ENCODE measurements around a stretch of chr3.

GRCh38 chr3:188097922-188098506 lies 55.9 kb upstream of the LPP start:
- PRO-cap, 3 experiments = no peak in any of the 3 experiments
- RAMPAGE, long total RNA = no peak

- PRO-cap, 3 experiments = no peak in any of the 3 experiments
- RAMPAGE, long total RNA = no peak
These were observed 994 bp upstream of the LPP start for GRCh38 chr3:188152975-188153351.

DNA sequence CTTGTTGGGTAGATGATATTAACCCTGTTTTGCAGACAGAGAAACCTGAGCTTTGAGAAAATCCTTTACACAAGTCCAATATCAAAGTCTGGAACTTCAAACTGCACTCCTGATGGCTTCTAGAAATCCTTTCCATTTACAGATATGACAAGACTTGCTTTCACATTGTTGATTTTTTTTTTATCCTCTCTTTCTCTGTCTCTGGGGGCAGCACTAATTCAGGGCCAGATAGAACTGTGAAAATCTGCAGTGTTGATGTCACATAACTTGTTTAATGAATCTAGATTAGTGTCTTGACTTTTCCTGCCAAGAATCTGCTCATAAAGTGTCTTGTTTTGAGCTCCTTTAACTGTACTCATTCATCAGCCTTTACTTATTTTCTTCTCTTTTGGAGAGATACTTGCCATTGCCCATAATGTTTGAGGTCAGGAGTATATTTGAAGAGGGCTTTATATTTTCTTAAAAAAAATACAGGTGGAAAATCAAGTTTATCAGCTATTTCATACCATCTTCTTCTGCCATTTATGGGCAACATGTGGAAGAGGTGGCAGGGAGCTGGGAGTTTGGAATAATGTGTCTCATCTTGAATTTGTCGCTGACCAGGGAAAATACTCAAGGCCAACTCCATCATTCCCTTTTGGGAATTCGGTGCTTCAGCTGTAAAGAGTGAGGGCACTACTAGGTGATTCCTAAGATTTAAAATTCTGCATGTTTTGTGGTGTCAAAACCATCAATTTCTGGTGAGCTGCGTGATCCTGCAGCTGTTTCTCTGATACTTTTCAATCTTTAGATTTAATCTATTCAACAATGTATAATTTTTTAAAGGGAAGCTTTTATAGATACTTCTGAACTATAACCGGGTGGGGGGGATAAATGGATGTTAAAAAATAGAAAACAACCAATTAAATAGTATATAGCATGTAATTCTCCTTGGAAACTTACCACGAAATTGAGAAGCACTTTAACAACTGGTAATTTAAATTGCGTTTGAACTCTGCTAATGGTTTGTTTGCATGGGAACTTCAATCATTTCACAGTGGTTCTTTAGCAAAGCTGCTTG lies 68.8 kb downstream of the LPP start:
- PRO-cap, 3 experiments = no peak in any of the 3 experiments
- RAMPAGE, long total RNA = no peak

DNA sequence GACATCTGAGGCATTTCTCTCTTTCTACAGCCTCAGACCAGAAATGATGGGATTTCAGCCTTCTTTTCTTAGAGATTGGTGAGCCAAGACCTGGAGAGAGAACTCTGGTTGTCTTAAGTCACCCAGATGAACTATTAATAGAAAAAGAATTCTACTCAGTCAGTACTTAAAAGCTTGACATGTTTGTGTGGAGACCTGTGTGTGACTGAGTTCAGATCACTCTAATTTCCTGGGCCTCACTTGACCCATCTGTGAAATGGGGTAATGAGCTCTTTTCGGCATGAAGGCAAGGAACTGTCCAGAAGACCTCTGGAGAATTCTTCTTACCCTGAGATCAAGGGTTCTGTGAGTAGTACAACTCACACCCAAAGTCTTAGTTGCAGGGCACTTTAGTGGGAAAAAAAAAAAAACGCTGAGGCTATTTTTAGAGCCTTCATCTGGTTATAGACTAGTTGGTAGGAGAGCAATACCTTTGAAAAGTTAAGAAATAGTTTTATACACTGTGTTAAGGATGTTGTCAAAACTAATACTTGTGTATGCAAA lies 93.0 kb downstream of the LPP start:
- PRO-cap, 3 experiments = no peak in any of the 3 experiments
- RAMPAGE, long total RNA = no peak

GRCh38 chr3:188283119-188283603 lies 129.2 kb downstream of the LPP start:
- PRO-cap, 3 experiments = no peak in any of the 3 experiments
- RAMPAGE, long total RNA = no peak

DNA sequence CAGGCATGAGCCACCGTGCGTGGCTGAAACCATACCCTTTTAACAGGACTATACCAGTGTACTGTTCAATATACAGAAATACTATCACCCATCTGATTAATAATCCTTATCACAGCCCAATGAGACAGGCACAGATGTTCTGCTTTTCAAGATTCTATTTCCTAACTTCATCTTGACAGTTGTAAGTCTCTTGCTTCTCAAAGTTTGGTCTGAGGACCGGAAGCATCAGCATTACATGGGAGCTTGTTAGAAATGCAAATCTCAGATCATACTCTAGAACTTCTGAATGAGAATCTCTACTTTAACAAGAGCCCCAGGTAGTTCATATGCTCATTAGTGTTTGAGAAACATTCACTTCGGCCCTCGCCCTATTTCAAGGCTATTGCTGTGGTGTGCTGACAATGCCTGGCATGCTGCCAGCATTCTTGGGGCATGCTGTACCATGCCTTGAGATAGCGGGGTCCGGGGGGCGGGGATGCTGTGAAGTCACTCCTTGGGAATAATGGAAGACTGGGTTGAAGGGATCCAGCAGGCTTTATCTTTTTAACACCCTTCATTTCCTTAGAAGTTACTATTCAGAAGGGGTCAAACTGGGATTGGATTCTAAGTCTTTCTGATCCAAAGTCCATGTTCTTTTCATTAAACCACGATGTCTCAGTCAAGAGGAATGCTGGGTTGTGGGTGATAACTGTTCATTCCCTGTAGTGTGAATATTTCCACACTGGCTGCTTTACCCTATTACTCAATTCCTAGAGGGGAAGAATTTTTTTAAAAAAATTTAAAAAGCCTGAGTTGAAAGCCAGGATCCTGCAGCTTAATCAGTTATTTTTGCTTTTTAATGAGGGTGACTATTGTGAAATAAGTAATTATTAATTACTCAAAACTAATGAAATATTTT lies 194.7 kb downstream of the LPP start:
- PRO-cap, 3 experiments = no peak in any of the 3 experiments
- RAMPAGE, long total RNA = no peak

GRCh38 chr3:188359207-188359681 lies 205.3 kb downstream of the LPP start:
- PRO-cap, 3 experiments = no peak in any of the 3 experiments
- RAMPAGE, long total RNA = no peak

DNA sequence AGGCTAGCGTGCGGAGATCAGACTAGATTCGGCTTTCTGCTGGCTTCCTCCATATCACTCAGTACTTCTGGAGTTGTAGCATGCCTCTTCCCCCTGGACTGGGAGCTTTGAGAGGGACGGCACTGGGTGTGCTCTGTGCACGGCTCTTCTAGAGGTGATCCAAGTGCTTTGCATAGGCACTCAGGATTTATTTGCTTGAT lies 237.1 kb downstream of the LPP start:
- PRO-cap, 3 experiments = no peak in any of the 3 experiments
- RAMPAGE, long total RNA = no peak

DNA sequence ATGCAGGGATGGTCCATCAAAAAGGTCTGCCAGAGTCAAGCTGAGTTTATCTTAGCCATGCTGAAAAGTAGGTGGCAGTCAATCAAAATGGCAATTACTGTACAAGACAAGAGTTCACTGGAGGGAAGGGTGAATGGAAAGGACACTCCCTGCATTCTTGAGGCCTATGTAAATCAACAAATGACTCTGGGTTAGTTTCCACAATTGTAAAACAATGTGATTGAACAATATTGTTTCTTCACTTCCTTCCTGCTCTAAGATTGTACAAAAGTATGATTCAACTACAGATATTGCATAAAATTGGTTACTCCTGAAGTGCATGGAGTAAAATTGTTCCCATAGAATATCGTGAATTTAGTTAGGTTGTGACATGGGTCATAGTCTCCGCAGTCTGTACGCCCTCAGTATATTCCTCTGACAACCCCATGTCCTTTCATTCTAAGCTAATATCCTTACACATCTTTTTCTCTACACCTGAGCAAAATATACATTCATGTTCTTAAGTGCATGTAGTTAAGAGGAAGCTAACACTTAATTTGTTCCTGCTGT lies 277.6 kb downstream of the LPP start:
- PRO-cap, 3 experiments = no peak in any of the 3 experiments
- RAMPAGE, long total RNA = no peak

DNA sequence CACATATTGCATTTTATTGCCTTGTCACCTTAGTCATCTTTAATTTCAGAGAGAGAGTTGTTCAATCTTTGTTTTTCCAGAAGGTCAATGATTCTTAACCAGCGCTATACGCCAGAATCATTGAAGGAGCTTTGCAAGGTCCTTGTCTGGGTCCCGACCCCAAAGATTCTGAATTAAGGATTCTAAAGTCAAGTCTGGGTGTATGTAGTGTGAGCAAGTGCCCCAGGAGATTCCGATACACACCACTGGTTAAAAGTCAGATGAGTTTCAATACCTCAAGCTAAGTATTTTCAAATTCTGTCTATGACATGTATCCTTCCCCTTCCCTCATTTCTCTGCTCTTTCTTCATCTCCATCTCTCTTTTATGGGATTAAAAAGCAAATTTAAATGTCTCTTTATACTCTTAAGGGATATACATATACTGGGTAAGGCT lies 319.4 kb downstream of the LPP start:
- PRO-cap, 3 experiments = no peak in any of the 3 experiments
- RAMPAGE, long total RNA = no peak

- PRO-cap, 3 experiments = no peak in any of the 3 experiments
- RAMPAGE, long total RNA = no peak
These were observed 441.8 kb downstream of the LPP start for GRCh38 chr3:188595531-188596364.

DNA sequence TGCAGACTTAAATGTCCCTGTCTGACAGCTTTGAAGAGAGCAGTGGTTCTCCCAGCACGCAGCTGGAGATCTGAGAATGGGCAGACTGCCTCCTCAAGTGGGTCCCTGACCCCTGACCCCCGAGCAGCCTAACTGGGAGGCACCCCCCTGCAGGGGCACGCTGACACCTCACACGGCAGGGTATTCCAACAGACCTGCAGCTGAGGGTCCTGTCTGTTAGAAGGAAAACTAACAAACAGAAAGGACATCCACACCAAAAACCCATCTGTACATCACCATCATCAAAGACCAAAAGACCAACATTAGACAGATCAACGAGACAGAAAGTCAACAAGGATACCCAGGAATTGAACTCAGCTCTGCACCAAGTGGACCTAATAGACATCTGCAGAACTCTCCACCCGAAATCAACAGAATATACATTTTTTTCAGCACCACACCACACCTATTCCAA lies 482.7 kb downstream of the LPP start:
- PRO-cap, 3 experiments = no peak in any of the 3 experiments
- RAMPAGE, long total RNA = no peak

DNA sequence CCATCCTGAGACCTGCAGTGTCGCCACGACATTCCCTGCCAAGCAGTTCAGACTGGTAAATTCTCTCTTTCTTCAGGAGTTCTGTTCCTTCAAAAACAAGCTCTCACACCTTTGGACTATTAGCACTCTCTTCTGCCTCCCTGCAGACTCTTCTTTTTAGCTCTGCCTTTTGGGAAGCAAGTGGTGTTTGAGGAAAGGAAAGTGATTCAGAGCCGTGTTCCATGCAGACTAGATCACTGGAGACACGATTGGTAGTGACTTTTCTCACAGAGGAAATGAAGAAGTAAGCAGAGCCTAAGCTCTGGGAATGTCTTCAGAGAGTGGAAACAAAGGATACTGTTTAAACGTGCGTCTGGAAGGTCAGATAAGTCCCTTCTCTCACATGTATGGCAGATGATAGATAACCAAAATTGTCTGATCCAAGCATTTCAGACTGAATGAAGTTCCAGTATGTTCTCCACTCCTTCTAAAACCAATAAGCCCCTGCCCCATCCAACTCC lies 270.6 kb upstream of the TPRG1 start:
- PRO-cap, 3 experiments = no peak in any of the 3 experiments
- RAMPAGE, long total RNA = no peak

GRCh38 chr3:188951662-188952245 lies 220.0 kb upstream of the TPRG1 start:
- PRO-cap, 3 experiments = no peak in any of the 3 experiments
- RAMPAGE, long total RNA = no peak

- PRO-cap, 3 experiments = no peak in any of the 3 experiments
- RAMPAGE, long total RNA = no peak
These were observed 11.2 kb upstream of the TPRG1 start for GRCh38 chr3:189160478-189161041.

DNA sequence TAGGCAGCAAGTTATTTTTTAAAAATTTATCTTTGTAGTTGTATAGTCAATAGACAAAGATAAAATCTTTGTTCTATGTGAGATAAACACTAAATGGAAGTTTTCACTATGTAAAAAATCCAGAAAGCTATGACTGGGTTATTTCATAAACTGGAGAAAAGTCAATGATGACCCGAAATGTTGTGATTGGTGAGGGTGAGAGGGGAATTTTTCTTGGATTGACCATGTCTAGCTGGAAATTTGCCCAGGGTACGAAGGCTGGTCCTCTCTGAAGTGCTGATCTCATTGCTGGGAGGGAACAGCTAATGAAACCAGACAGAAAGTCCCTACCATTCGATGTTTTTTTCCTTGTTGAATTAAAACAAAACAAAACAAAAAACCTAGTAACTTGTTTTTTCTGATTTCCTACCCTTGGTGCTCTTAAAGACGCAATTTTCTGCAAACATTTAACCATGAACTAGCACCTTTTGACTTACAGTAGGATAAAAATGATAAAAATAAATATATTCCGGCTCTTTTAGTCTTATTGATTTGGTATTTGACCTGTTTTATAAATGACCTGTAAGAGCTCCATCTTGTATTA lies 14.4 kb downstream of the TPRG1 start:
- PRO-cap, 3 experiments = no peak in any of the 3 experiments
- RAMPAGE, long total RNA = no peak

DNA sequence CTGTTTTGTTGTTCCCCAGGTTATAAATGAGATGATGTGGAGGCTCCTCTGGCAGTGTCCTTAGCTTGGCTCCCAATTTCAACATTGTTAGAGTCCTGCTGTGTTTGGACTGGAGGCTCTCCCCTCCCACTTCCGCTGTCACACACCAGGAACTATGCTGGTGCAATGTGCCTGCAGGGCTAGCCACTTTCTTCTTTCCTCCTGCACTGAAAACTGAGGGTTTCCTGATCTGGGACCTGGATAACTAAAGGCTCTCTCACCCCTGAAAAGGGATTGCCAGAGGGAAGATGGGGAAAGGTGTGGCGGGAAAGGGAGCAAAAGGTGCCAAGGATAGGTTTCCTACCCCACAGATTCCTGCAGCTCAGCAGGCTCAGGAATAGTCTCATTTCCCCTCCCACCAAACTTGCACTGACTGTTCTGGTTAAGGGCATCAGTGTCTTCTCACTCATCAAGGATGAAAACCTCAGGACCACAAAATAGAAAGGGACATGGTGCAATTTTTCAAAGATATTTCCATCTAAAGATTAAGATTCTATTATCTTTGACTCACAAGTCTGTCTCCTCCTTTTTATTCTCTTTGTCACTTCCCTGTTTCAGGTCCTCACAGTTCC lies 121.5 kb downstream of the TPRG1 start:
- PRO-cap, 3 experiments = no peak in any of the 3 experiments
- RAMPAGE, long total RNA = no peak

DNA sequence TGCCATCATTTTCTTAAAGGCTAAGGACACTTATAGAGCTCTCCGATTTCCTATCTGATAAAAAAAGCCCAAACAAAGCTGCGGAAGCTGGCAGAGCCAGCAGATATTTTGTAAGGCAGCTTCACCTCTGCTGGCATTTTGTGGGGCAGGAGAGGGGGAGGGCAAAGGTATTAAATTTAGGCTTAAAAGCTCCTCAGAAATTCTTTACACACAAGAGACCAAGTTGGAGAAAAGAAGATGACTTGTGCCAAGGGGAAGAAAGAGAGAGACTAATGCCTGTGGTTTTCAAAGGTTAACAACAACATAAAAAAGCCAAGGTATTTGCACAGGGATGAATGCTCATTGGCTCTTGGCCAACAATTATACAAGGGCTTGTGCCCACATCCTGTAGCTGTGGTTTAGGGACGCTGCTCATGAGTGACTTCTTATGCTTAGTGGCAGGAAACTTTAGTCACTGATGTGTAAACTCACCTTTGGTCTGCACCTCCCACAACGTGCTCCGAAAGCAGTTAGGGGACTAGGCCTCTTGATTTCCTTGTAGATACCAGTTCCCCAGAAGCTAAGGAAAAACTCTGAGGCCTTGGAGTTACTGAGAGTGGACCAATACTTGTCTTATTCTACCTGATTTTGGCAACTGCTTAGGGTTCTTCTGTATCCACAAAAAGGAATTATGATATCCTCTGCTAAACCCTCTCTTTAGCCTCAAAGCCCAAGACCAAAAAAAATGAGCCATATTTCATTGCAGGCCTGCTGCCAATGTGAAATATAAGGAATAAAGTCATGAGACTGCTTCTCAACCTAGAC lies 152.9 kb downstream of the TPRG1 start:
- PRO-cap, 3 experiments = no peak in any of the 3 experiments
- RAMPAGE, long total RNA = no peak

GRCh38 chr3:189843011-189843713 lies 212.0 kb downstream of the TP63 start:
- PRO-cap, 3 experiments = no peak in any of the 3 experiments
- RAMPAGE, long total RNA = no peak

DNA sequence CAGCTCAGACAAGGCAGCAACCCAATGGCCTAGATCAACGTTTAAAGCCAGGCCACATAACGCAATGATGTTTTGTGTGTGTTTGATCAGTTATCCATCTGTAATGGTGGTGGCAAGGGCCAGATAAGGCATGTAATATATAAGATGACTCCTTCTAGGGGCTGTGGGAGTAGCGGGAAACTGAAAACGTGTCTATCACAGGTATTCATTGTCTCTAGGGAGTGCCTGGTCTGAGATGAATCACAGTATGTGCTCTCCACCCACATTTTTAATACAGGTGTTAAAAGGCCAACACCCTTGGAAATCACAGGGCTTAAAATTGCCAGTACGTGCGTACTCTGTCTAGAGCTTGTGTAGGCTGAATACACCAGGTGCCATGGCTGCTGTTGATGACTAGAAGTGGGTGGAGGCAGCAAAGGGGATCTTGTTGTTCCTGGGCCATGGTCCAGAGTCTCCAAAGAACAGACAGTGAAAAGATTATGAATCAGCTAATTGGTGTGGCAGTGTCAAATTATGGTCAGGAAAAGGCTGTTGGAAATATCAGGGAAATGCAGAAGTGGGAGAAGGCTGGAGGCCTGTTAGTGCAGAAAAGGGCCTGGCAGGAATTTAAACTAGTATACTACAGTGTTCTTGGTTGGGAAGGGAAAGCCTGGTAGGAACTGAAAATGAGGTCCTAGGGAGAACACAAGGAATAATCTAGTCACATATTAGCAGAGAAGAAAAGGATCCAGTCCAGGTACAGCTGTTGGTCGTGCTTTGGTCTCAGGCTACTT lies 35.1 kb upstream of the P3H2 start:
- PRO-cap, 3 experiments = no peak in any of the 3 experiments
- RAMPAGE, long total RNA = no peak